NT2/D1 (cell line): ENCODE measurements around the genes RPRD1B and TGM2.

DNA sequence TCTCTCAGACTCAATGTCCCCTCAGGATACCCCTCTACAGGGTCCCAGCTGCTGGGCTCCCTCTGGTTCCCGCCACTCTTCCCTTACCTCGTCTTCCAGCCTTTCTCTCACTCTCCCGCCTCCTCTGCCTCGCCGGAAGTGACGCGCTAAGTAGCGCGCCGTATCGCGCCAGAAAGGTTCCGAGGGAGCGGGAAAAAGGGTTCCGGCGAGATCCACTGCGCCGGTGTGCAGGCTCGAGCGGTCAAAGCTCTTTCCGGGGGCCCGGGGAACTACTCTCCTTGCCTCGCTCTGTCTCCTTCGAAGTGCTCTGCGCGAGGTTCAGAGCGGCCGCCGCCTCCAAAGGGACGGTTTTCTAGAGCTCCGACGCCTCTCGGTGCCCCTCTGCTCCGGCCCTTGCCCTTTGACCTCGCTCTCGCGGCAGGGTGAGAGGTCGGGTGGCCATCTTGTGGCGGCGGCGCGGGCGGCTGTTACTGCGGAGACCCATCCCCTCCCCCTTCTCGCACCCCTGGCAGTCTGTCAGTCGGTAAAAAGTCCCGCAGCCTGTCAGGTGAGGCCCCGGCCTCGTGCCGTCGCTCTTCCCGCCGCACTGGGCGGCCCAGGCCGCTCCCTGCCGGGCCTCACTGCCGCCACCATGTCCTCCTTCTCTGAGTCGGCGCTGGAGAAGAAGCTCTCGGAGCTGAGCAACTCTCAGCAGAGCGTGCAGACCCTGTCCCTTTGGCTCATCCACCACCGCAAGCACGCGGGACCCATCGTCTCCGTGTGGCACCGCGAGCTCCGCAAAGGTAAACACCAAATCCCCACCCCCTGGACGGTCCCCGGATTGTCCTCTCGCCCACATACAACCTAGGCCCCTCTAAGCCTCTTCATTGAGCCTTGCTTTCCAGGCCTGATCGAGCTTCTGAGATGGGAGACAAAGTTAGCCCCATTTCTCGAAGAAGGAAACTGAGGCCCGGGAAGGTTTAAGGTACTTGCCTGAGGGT is at the start of gene RPRD1B:
RPRD1B (plus strand) TSS at position 430 of the 980 bp plus-strand sequence.
- RRBS, 2 experiments, result under 1 to 2% methylated on average over 20 to 26 of the region's 75 CpGs

DNA sequence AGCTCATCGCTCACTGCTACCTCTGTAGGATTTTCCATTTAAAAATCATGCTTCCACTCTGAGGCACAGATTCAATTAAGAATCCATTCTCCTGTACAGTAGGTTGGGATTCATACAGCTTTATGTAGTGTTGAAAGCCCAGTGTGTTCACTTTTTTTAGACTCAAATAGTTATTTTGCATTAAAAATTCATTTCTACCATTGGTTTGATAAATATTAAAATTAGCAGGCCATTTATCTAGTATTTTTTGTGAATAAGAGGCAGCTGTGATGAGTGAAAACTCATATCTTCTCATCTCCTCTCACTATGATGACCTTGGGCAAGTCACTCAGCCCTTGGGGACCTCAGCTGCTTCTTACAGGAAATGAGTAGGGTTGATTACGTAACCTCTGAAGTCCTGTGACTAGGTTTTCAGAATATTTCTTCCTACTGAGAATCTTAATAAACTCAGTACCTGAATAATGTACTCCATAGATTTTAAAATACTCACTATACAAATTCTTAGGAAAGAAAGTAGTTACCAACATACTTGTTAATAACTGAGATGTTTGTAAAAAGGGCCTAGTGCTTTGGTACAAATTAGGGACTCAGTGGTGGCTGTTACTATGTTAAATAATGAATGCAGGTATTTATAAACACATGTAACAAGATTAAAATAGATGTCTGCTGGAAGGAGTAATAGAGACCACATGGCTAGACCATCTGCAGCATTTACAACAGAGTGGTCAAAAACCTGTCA is 60.8 kb downstream of the RPRD1B start:
- RRBS, 2 experiments, result no CpG with 5 or more reads among the region's 2 CpGs

DNA sequence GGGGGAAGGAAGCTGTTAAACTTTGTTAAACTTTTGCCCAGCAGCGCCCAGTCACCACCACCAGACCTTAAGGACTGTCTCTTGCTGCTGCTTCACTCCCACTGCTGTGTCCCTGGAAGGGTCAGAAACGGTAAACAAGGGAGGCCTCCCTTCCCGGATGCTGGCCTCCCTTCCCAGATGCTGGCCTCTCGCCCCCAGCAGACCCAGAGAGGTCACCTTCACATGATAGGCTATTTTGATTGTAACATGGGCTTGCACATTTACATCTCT is 61.8 kb downstream of the RPRD1B start:
- RRBS, 2 experiments, result no CpG with 5 or more reads among the region's 4 CpGs

DNA sequence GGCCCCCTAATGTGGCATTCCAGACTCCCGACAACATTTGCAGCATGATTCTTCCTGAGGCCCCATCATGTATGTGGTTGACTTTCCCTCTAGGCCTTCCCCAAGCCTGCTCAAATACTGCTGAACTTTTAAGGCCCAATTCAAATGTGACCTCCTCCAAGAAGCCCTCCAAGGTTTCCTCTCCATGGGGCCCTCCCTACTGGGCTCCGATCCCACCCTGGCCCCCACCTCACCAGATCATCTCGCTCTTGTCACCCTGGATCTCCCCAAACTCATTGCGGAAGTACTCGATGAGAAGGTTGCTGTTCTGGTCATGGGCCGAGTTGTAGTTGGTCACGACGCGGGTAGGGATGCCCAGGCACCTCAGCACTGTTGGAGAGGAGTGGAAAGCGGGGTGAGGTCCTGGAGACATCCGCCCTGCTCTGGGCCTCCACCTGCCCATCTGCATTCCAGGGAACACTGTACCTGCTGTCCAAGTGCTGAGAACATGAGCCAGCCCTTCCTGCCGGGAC is 23.2 kb downstream of the TGM2 start:
- RRBS, 2 experiments, result 92% methylated on average over 1 of the region's 12 CpGs; no CpG with 5 or more reads in 1 of the 2 experiments

DNA sequence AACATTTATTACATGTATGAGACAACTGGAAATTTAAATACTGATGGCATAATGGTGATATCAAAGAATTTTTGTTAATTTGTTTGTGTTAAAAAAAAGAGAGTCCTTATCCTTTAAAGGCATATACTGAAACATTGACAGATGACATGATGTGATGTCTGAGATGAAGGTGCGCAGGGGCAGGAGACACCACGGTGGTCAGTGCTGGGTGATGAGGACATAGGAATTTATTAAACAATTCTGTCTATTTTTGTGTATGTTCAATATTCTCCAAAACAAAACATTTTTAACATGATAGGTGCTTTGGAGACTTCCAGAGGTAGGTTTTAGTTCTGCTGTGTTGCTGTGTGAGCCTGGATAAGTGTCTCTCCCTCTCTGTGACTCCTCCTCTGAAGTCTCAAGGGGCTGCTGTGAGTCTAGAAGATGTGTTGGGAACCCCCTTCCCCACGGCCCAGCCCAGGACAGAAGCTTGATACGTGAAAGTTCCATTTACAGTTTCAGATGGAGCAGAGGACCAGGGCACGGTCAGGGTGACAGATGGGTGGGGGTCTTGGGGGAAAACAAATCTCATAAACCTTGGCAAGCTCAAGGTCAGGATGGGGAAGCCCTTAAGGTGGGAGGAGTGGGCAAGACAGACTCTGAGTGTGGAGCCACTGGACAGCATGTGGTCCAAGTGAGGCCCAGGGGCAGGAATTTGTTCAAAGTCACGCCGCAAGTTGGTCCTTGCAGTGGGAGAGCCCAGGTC is 2.3 kb downstream of the TGM2 start:
- RRBS, 2 experiments, result no CpG with 5 or more reads among the region's 7 CpGs

DNA sequence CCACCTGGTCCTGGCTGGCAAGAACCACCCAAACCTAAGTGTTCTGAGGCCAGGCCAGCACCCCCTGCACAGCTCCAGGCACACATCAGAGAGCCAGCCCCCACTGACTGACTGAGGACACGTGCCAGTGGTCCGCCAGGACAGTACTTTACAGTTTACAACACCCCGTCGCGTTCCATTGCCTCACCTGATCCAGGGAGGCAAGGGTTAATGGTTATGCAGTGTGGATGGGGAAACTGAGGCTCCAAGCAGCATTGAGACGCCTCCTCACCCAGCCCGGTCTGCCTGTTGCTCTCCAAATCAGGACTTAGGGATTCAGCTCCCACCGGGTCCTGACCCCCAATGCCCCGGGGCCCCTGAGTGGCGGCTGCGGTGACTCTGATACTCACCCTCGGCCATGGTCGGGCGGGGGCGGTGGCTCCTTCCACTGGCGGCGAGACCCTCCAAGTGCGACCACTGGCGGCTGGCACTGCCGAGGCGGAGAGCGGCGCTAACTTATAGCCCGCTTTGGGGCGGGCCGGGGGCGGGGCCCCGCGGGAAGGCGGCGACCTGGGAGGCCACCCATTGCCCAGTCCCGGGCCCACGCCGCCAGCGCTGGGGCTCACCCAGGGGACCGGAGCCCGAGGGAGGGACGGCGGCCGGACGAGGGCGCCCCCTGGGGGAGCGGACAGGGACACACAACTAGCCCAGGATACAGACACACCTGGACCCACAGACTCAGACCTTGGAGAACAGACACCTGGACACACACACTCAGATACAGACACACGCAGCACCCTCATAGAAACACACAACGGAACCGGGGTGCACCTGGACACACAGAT is at the start of gene TGM2:
TGM2 (minus strand) TSS at position 471 of the 824 bp plus-strand sequence.
- RRBS, 2 experiments, result 9 to 22% methylated on average over 12 to 13 of the region's 46 CpGs

DNA sequence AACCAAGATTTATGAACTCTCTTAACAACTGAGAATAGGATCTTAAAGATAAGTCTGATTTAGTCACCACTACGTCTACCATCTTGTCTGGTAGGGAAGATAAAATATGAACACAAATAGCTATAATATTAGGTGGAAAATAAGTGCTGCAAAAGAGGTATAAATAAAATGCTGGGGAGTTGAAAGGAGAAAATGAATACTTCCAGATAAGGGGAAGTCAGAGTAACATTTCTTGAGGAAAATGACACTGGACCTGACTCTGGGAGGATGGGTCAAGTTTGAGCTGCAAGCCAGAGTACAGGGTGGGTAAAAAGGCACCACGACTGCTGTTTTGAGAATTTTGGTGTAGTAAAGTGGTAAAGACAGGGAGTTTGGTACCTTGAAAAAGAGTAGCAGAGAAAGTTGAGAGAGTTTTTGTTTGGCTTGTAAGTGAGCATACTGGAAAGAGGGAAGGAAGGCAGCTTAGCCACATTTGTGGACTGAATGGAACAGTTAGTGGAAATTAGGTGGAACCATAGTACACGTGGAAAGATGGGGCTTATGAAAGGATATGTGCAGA is 39.3 kb upstream of the ADIG start:
- RRBS, 2 experiments, result no CpG with 5 or more reads among the region's 3 CpGs

- RRBS, 2 experiments, result 46 to 90% methylated on average over 8 of the region's 11 CpGs
Observed at GRCh38 chr20:38599421-38599996, 18.5 kb downstream of the ADIG start.

- RRBS, 2 experiments, result 0% methylated on average over 2 of the region's 17 CpGs
Observed at GRCh38 chr20:38673690-38674134, 50.6 kb upstream of the SLC32A1 start.

DNA sequence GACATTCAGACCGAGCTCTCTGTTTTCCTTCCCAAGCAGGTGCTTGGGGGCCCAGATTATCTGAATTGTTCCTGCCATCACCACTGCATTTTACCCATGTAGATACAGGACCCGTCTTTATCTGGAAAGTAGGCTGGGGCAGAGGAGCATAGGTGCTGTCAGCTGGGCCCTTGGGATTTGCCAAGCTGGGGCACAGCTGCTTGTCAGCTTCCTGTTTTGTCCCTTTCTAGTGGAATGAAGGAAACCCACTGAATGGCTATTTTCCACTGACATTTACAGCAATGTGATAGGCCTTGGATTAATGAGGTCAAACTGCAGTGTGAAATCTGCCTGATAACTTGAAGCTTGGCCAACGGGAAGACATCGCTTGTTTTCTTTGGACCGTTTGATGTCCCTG is 6.6 kb downstream of the PPP1R16B start:
- RRBS, 2 experiments, result no CpG with 5 or more reads among the region's 5 CpGs

- RRBS, 2 experiments, result no CpG with 5 or more reads among the region's 8 CpGs
Observed at GRCh38 chr20:38833445-38834177, 28.1 kb downstream of the PPP1R16B start.

- RRBS, 2 experiments, result no CpG with 5 or more reads among the region's 7 CpGs
Observed at GRCh38 chr20:38845363-38846063, 40.0 kb downstream of the PPP1R16B start.

DNA sequence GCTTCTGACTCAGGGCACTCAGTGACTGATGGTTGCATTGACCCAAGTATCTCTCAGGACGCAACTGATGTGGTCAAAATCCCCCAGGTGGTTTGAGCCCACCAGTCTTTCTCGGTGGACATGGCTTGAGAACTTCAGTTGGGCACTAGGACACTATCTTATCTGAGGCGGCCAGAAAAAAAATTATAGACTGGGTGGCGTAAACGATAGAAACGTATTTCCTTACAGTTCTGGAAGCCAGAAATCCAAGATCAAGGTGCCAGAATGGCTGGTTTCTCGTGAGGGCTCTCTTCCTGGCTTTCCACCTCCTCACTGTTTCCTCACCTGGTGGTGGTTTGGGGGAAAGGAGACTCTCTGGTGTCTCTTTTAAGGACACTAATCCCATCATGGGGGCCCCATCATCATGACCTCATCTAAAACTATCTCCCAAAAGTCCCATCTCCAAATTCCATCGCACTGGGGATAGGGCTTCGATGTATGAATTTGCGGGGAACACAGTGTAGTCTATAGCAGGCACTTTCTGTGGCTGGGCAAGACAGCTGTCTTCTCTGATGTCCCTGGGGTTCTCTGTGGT is 52.3 kb downstream of the PPP1R16B start:
- RRBS, 2 experiments, result no CpG with 5 or more reads among the region's 10 CpGs

- RRBS, 2 experiments, result no CpG with 5 or more reads among the region's 7 CpGs
Observed at GRCh38 chr20:38859097-38859461, 53.6 kb downstream of the PPP1R16B start.

GRCh38 chr20:38893837-38894465 is 32.3 kb upstream of the FAM83D start:
- RRBS, 2 experiments, result 4 to 7% methylated on average over 15 of the region's 35 CpGs

GRCh38 chr20:38951693-38952211 is 10.4 kb upstream of the DHX35 start:
- RRBS, 2 experiments, result no CpG with 5 or more reads among the region's 12 CpGs

DNA sequence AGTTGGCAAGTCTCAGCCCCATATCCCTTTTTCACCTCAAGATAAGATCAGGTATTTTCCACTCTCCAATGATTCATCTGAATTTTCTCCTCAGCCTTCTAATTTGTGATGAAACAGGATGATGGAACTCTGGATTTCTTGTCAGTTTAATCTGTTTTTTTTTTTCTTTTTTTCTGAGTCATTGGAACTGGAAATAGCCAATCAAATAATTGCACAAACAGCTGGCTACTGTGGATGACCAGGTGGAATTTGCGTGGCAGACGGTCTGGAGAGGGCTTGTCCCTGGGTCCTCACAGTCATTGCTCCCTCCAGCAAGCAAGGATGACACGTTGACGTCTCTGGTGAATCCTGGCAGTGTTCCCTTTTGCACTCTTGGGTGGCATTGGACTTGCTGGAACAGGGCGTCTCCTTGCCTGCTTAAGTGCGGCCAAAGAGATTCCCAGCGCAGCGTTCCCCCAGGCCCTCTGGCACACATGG is 80.4 kb downstream of the DHX35 start:
- RRBS, 2 experiments, result no CpG with 5 or more reads among the region's 8 CpGs

GRCh38 chr20:39049602-39050603 is 87.8 kb downstream of the DHX35 start:
- RRBS, 2 experiments, result under 1 to 1% methylated on average over 8 to 16 of the region's 71 CpGs

DNA sequence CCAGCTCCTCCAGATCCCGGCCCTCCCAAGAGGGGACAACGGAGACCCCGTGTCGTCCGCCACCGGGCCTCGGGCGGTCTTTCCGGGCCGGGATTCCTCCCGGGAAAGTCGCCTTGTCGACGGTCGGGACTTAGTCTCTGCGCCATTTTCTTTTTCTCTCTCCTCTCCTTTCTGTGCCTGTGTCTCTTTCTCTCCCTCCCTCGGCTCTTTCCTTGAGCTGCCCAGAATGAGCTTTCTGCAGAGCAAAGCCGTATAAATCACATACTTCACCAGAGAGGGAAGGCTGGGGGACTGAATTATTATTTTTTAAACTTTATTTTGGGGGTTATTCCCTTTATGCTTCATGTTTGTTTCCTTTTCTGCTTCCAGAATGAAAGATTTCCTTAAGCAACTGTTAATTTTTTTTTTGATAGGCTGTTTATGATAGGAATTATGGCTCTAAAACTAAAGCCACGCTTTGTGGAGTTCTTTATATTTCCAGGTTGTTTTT is 1.1 kb downstream of the TOP1 start:
- RRBS, 2 experiments, result under 1 to 2% methylated on average over 6 of the region's 19 CpGs

GRCh38 chr20:41042994-41043313 is 14.3 kb downstream of the TOP1 start:
- RRBS, 2 experiments, result no CpG with 5 or more reads among the region's 1 CpG